ENCODE data around the gene TANK.

GRCh38 chr2:159385014-159385404 is 98.5 kb upstream of the WDSUB1 start:
- PRO-cap = no peak

- PRO-cap = no peak
These were observed 3.7 kb downstream of the BAZ2B start for GRCh38 chr2:159612677-159613066.

DNA sequence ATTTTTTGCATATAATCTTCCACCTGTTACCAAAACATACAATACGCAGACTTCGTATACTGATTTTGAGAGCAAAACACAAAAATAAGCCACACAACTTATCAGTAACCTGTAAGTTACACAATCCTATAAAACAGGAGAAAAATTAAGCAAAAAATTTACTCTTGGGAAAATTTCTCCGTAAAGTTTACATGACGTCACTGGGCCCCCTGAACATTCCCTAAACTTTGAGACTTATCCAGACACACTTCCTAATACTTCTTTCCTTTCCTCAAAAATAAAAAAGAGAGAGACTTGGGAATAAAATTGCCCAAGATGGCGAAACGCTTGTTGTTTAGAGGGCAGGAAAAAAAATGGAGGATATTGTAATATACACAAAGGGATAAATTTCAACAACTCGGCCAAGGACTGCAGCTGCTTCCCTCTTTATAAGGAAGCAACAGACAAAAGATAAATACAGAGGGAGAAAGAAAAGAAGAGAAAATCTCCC is 1.6 kb downstream of the BAZ2B start:
- PRO-cap = no peak

GRCh38 chr2:159635363-159635884 is 19.1 kb upstream of the BAZ2B start:
- PRO-cap = no peak

DNA sequence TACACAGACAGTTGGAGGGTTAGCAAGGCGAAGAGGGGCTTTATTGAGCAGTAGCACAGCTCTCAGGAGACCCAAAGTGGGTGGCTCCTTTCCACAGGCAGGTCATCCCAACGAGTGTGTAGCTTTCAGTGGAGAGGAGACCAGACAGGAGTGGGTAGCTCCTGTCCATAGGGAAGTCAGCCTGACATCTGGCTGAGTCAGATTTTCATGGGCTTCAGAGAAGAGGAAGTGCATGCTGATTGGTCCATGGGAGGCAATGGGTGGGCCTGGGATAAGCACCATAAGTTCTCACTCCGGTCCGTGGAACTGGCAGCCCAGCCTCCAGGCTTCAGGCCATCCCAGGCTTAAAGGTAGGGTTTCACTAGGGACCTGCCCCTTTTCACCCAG is 26.2 kb downstream of the MARCHF7 start:
- PRO-cap = no peak

DNA sequence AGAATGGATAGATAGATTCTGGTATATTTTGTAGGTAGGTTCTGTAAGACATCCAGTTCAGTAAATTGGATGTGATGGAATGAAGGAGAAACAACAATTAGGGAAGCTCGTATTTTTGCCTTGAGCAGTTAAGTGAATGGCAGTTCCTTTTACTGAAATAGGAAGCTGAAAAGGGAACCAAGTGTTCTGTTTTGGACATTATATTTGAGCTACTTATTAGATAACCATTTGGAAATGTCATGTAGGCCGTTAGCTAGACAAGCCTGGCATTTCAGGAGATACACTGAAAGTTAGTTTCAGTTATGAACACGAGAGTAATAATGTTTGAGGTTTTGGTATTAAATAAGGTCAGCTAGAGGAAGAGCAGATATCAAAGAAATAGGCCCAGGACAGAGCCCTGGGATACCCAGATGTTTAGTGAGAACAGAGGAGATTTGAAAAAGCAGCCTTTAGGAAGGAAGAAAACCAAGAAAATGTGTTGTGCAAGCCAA is 41.6 kb downstream of the MARCHF7 start:
- PRO-cap = no peak

DNA sequence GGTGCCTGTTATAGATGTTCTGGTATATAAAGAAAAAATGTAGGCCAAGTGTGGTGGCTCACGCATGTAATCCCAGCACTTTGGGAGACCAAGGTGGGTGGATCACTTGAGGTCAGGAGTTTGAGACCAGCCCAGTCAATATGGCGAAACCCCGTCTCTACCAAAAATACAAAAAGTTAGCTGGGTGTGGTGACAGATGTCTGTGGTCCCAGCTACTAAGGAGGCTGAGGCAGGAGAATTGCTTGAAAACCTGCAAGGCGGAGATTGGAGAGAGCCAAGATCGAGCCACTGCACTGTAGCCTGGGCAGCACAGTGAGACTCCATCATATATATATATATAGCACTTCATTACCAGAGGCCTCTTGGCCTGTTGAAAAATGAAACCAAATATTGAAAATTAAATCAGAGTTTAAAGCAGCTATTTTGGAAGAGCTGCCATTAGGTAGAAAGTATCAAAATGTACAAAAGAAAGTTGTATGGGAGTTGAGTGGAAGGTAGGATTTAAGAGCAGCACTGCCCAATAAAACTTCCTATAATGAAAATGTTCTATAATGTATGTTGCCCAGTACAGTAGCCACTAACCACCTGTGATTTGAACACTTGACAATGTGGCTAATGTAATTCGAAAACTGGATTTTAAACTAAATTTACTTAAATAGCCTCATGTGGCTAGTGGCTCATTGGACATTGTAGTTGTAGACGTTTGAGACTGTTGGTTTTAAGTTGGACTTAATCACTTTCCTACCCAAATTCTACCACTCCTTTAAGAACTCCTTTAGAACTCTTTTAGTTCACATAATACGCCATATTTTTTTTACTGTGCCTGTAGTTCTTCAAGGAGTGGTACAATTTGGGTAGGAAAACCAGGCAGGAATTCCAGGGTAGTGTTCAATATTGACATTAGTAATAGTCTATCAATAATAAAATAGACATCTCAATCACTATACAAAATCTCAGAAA is 28.4 kb downstream of the CD302 start:
- PRO-cap = no peak

DNA sequence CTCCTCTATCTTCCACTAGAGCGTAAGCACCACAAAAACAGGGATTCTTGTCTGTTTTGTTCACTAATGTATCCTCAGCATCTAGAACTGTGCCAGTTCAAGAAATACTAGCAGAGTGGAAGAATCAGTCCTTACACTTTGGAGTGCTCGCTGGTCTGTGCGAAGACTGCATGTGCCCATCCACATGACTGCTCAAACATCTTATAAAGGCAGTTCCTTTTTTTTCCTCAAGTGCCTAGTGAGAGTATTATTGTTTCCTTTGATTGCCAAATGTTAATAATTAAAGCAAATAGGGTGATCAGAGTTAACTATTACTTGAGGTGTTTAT is 45.5 kb upstream of the ITGB6 start:
- PRO-cap = no peak

- PRO-cap = no peak
These were observed 84.7 kb downstream of the RBMS1 start for GRCh38 chr2:160408926-160409223.

- PRO-cap = unidirectional peak, minus-strand start at chr2:160418024
These were observed 75.8 kb downstream of the RBMS1 start for GRCh38 chr2:160417730-160418314.

DNA sequence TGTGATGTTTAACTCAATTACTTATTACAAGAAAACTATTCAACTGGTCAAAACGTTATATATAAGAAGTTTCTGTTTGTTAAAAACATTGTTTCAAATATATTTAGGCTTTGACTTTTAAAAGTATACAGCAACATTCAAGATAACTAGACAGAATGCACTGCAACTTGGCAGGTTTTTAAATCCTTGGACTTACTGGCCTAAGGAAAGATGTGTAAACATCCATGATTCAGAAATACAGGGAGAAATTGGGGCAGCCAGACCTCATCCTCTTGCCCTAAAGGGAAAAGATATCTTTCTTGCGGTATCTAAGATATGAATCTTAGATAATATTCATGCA is 830 bp upstream of the TANK start:
- PRO-cap = no peak

GRCh38 chr2:161160150-161161227 is at the start of gene TANK:
TANK (plus strand) TSS chr2:161160428.
- PRO-cap = bidirectional peak, plus-strand start at chr2:161160428, minus-strand start at chr2:161160195; unidirectional peak, plus-strand start at chr2:161160592; unidirectional peak, plus-strand start at chr2:161160752; bidirectional peak, plus-strand start at chr2:161161088, minus-strand start at chr2:161161004; unidirectional peak, minus-strand start at chr2:161161130

- PRO-cap = no peak
These were observed 1.0 kb downstream of the TANK start for GRCh38 chr2:161161228-161161642.

- PRO-cap = no peak
These were observed 15.3 kb downstream of the TANK start for GRCh38 chr2:161175560-161175862.

DNA sequence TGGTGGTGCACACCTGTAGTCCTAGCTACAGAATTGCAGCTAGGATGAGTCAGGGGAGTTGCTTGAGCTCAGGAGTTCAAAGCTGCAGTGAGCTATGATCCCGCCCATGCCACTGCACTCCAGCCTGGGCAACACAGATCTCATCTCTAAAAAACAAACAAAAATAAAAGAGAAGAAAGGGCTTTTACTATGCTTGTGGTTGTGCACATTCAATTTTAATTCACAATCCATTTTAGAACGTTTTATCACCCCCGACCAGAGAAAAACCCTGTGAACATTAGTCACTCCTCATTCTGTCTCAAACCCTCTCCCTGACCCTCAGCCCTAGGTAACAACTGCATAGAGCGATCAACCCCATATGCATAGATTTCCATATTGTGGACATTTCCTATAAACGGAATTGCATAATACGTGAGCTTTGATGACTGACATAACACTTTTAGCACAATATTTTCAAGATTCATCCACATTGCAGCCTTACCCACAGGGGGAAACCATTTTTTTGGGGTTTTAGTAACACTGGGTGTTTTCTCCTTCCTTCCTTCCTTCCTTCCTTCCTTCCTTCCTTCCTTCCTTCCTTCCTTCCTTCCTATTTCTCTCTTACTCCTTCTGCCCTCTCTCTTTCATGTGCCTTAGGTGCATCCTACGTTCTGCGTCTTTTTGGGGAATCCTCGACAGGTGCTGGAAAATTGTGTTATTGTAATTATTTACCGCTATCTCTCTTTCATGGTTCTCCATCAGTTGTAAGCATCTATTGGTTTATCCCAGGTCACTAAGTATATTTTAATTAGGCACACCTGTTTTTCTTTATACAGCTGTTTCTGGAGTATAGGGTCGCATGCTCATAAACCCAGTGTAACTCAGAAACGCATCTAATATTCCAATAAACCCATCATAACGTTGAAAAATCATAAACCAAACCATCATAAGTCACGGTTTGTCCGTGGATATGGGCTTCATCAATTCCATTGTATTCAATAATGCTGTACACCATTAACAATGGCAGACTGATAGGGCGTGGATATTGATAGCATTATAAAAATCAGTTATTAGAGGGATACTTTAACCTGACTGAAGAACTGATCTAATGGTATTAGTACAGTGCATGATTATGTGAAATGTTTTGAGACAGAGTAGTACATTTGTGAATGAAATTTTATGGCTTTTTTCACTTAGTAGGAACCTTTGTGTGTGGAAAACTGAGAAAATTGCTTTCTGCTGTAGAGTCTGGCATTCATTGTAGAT is 29.4 kb upstream of the PSMD14 start:
- PRO-cap = no peak

DNA sequence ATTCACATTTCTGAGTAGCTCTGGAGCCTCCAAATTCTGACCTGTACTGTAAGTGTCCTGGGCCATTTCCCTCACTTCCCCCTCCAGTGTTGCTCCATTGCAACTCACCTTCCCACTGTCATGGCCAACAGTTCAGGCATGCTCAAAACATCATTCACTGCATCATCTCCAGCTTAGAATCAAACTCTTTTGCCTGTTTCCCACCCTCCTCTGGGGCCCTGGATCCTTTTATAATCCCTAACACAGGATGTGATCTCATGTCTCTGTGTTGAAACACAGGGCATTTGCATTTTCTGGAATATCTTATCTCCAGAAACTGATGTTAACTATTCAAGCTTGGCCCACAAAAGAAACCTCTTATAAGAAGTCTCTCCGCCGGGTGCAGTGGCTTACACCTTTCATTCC is 3.0 kb downstream of the DPP4 start:
- PRO-cap = no peak

GRCh38 chr2:162379689-162380582 is 36.0 kb downstream of the GCA start:
- PRO-cap = no peak

DNA sequence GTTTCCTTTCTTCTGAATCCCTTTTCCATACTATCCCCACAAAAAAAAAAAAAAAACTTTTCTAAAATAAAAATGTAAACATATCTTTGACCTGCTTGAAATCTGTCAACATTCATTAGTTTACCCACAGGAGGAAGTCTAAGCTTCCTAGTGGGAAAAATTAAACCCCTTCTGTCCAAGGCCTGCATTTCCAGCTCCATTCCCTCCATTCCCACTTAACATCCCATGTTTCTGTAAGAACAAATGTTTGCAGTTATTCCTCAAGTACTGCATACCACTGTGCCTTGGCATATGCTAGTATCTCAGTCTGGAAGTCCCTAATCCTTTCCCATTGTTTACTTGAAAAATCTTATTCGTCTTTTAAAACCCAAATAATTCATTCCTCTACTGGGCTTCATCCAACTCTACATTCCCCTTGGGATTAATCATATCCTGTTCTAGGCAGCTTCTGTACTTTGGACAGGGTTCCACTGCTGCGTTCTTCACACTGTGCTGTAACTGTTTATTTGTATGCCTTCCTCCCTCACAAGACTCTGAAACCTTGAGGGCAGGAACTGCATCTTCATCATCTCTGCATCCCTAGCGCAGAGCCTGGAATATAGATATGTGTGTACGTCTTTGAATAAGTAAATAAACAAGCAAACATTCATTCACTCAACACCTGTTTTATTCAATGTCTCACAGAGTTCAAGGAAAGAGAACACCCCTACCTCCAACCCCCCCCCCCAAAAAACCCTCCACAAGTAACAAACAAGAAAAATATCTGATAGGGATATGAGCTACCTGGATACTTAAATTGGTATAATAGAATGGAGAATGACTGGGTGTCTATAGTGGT is 68.3 kb downstream of the FIGN start:
- PRO-cap = no peak

GRCh38 chr2:164715922-164716680 is 94.8 kb upstream of the GRB14 start:
- PRO-cap = no peak

- PRO-cap = no peak
These were observed 2.1 kb upstream of the COBLL1 start for GRCh38 chr2:164843598-164844172.